Right cardiac atrium (tissue), 1 donor: Measurements from ENCODE around the gene APOL3.

DNA sequence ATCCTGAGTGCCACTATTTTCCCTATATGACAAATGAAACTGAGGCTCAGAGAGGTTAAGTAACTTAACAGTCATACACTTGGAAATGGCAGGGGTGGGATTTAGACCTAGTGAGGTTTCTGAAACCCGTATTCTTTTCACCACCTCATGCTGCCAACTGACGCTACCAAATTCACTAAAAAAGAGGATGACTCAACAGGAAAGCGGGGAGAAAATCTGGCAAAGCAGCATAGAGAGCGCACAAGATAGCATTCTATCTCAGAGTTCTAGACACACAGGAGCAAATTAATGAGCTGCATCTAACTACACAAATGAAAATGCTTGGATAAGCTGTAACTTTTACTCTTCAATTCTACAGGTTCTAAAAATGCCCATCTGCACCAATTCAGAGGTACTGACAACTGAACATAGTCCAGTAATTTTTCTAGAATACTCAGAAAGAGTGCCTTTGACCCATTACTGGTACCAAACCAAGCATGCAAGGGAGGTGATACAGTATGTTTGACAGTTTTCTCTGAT is 136.4 kb downstream of the RBFOX2 start:
- PRO-cap: no peak

GRCh38 chr22:35914867-35915260 is 113.8 kb downstream of the RBFOX2 start:
- PRO-cap: no peak

DNA sequence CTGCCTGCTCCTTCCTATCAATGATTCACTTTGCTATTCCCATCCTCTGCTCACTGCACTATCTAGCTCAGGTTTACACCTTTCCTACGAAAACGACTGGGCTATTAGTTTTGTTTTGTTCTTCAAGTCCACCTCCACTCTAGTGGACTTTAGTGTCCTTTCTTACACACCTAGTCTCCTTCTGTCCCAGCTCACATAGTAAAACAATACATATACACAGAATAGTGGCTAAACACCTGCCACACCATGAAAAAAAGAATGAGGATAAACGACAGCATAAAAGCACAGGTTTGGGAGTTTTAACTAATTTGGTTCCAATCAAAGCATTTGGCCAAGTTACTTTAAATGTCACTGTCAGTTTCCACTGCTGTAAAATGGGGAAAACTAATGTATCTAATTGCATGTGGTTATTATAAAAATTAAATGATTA is 108.8 kb downstream of the RBFOX2 start:
- PRO-cap: no peak

DNA sequence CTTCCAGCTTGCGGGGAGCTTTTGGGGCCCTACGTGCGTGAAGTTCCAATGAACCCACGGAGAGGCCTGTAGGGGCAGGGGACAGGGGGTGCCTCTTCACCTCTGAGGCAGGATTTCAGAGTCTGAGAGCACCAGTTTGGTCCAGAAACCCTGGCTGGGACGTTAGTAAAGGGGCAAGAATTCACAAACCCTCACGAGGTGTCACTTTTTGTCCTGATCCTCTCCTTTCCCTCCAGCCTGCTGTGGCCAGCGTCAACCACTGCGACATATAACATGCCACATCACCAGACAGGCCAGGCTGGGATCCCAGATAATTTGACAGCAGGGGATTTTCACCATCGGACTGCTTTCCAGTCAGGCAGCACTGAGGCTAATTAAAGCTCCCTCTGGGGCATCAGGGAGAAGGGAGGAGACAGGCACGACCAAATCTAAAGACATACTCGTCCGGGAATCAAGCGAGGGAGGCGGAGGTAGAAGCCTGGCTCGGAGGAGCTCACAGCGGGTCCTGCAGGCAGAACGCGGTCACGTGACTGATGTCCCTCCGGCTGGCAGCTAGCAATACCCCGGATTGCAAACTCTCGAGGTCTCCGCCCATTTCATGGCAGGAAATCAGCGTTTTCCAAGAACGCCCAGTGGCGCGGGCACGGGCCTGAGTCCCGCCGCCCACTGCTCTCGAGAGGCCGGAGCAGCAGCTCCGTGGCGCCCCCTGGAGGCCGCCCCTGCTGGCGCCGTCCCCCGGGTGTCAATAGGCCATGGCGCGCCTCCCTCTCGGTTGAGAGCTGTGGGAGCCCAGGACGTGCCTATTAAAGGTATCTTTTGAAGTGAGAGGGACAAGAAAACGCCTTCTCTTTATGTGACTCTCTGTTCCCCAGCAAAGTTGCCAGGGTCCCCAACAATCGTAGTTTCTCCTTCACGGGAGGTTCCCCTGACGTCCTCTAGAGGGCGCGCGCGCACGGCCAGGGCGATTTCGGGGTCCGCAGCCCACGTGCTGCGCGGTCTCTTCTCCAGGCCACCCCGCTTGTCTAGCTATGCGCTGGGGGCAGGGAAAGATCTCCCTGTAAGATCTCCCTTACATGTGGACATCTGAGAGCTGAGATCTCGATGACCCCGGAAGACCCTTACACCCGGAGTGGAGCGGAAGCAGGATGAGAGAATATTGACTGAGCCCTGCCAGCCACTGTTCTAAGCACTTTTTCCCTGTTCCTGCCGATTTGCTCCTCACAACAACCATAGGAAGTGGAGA is 37.2 kb upstream of the RBFOX2 start:
- PRO-cap: bidirectional peak, plus-strand start at position 964 of the sequence, minus-strand start at position 532 of the sequence

GRCh38 chr22:36145386-36146390 is 14.9 kb downstream of the APOL3 start:
- PRO-cap: no peak

DNA sequence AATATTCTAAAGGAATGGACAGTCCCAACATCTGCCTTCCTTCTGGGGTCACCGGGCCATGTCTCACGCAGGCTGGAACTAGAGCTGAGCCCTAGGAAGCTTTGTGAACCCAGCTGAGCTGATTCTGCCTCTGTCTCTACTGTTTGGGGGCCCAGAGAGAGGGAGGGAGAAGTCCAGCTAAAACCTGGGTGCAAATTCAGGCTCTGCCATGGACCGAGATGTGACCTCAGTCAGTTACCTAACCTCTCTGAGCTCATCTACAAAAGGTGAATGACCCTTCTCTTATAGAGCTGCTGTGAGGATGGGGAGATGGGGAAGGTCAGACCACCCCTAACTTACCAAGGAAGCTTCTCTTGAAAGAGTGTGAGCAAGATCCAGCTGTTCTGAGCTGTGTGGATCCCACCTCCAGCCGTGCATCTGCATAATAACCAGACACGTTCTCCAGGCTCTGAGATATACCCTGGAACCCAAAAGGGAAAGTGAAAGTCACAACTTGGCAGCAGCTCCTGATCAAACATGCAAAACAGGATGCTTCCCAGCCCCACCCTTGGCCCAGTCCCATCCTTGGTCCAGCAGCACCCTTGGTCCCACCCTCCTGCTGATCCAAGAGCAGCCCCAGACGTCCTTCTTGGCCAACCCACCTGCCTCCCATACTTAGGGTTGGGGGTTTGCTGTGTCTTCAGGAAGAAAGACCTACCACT is at the start of gene APOL3:
Gene APOL3, minus strand, starts transcription at position 426 of the 701 bp plus-strand sequence.
- PRO-cap: unidirectional peak, minus-strand start at position 426 of the sequence; unidirectional peak, minus-strand start at position 481 of the sequence

DNA sequence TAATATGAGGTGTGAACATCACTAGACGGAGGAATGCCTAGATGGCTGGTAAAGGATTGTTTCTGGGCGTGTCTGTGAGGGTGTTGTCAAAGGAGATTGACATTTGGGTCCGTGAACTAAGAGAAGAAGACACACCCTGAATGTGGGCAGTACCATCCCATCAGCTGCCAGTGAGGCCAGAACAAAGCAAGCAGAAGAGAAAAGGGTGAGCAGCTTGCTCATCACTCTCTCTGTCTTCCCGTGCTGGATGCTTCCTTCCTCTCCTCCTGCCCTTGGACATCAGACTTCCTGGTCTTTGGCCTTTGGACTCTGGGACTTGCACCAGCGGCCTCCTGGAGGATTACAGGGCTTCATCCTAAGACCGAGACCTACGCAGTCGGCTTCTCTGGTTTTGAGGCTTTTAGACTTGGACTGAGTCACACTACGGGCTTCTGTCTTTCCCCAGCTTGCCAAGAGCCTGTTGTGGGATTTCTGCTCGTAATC is 18.8 kb upstream of the APOL4 start:
- PRO-cap: no peak

DNA sequence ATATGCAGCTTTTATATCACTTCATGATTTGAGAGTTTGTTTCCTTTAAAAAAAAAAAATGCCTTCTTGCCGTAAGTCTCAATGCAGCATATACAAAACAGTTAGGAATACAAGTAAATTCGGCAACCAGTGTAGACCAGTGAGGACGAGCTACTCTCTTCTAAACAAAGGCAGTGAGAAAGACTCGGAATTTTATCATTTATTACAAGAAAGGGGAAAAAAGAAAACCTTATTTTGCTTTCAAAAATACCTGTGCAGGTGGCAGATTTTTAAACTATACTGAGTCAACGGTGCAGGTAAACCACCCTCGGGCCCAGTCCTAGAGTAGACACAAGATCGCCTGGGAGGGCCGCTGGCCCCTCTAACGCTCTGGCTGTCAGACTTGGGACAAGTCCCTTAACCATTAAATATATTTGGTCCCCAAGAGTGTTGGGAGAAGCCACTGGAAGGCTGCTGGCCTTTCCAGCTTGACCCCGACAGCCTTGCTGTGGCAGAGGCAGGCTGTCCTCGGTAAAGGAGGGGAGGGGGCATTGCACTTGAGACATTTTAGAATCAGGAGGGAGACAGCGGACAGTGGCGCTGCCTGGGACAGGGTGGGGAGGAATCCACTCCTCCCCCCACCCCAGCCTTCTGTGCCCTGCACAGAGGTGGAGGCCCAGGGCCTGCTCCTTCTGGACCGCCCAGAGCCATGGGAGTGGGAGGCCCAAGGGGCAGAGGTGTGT is 28.7 kb downstream of the APOL1 start:
- PRO-cap: no peak

GRCh38 chr22:36298627-36299320 is 45.8 kb downstream of the APOL1 start:
- PRO-cap: no peak

- PRO-cap: no peak
Measured at GRCh38 chr22:36311137-36311577, 58.2 kb downstream of the APOL1 start.

GRCh38 chr22:36374534-36375181 is 13.1 kb downstream of the MYH9 start:
- PRO-cap: no peak

GRCh38 chr22:36396085-36396545 is 8.3 kb upstream of the MYH9 start:
- PRO-cap: no peak

GRCh38 chr22:36445232-36445825 is 36.1 kb downstream of the TXN2 start:
- PRO-cap: no peak

GRCh38 chr22:36451457-36452230 is 29.8 kb downstream of the TXN2 start:
- PRO-cap: bidirectional peak, plus-strand start at chr22:36451870, minus-strand start at chr22:36451886; bidirectional peak, plus-strand start at chr22:36451944, minus-strand start at chr22:36451928

GRCh38 chr22:36468011-36468442 is 13.4 kb downstream of the TXN2 start:
- PRO-cap: no peak

- PRO-cap: no peak
Measured at GRCh38 chr22:36516423-36516642, 9.5 kb upstream of the FOXRED2 start.

DNA sequence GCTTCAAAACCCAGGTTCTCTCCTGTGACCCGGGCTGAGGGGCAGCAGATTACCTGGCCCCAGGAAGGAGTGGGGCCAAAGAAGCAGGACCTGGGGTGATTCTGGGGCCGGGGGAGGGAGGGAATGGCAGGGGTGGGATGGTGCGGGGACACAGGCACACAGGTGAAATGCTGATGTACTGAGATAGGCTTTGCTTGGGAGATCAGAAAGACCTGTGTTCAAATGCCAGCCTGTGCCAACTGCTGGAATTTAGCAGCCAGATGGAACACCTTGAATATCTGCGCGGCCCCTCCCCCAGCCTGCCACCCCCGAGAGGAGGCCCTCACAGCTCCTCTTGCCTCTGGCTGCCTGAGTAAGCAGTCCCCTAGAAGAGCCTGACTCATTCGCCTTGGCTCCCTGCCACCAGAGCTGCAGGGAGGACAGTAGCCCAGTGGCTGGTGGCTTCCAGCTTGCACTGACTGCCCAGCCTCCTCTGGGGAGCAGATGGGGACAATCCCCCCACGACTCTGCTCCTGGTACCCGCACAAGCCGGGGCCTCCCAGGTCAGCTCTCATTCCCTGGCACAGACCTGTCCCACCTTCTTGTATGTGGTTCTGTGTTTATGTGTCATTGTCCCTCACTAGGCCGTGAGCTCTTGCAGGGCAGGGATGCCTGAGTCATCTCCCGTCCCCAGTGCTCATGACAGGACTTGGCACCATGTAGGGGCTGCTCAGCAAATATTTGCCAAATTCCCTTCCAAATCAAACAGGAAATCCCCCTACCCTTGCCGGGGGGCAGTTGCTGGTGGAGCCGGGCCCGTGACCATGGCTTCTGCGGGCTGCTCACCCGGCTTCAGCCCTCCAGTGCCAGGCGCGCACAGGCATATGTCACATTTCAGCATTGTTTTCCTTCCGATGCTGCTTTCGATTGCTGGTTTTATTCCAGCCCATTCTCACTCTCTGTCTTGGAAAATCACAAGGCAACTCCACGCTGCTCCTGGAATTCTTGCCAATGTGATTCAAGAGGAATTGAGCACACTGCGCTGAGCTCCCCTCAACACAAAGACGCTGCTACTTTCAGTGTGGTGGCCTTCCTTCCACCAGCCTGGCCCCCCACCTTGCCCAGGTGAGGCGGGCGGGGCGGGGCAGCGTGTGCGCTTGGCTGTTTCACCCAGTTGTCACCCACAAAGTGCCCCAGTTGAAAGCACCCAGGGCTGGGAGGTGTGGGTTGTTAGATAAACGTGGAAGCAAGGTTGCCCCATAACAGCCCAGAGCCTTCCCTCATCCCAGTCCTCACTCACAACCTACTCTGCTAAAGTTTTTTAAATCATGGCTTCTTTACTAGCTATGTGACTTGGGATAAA is 43.5 kb downstream of the CACNG2 start:
- PRO-cap: no peak

DNA sequence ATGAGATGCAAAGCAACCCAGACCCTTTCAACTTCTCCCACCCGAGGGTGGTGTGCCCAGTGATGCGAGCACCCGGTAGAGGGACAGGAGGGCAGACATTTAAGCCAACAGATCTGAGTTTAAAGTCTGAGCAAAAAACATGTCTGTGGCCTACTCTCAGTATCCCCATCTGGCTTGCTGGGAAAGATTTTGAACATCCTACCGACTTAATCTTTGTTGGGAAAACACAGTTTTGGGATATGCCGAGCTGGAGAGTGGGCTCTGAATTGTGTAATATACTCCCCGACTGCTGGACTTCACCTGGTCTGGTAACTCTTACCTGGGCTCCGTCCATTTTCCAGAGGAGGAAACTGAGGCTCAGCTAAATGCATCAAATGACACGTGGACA is 10.6 kb upstream of the IFT27 start:
- PRO-cap: no peak

DNA sequence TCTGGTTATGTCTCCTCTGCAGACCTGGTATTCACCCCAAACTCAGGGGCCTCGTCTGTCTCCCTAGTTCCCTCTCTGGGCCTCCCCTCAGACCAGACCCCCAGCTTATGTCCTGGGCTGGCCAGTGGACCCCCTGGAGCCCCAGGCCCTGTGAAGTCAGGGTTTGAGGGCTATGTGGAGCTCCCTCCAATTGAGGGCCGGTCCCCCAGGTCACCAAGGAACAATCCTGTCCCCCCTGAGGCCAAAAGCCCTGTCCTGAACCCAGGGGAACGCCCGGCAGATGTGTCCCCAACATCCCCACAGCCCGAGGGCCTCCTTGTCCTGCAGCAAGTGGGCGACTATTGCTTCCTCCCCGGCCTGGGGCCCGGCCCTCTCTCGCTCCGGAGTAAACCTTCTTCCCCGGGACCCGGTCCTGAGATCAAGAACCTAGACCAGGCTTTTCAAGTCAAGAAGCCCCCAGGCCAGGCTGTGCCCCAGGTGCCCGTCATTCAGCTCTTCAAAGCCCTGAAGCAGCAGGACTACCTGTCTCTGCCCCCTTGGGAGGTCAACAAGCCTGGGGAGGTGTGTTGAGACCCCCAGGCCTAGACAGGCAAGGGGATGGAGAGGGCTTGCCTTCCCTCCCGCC is 24.6 kb downstream of the CSF2RB start:
- PRO-cap: no peak

- PRO-cap: no peak
Measured at GRCh38 chr22:37012009-37012784, 4.5 kb upstream of the TEX33 start.